Transverse colon (tissue), 4 donors: ENCODE measurements around a stretch of chr17.

- PRO-cap, result bidirectional peak, plus-strand start at chr17:17043250, minus-strand start at chr17:17043113; unidirectional peak, minus-strand start at chr17:17043404
- RAMPAGE, long total RNA, 4 experiments, result no peak in any of the 4 experiments
Measured at GRCh38 chr17:17042770-17043617, 737 bp downstream of the MPRIP start.

GRCh38 chr17:17084443-17084681, 42.1 kb downstream of the MPRIP start:
- PRO-cap, result unidirectional peak, minus-strand start at chr17:17084526
- RAMPAGE, long total RNA, 4 experiments, result no peak in any of the 4 experiments

- PRO-cap, result no peak
- RAMPAGE, long total RNA, 4 experiments, result no peak in any of the 4 experiments
Measured at GRCh38 chr17:17104456-17104924, 62.2 kb downstream of the MPRIP start.

- PRO-cap, result no peak
- RAMPAGE, long total RNA, 4 experiments, result no peak in any of the 4 experiments
Measured at GRCh38 chr17:17110313-17111085, 68.2 kb downstream of the MPRIP start.

GRCh38 chr17:17408360-17408853, 68.4 kb upstream of the MED9 start:
- PRO-cap, result no peak
- RAMPAGE, long total RNA, 4 experiments, result no peak in any of the 4 experiments

DNA sequence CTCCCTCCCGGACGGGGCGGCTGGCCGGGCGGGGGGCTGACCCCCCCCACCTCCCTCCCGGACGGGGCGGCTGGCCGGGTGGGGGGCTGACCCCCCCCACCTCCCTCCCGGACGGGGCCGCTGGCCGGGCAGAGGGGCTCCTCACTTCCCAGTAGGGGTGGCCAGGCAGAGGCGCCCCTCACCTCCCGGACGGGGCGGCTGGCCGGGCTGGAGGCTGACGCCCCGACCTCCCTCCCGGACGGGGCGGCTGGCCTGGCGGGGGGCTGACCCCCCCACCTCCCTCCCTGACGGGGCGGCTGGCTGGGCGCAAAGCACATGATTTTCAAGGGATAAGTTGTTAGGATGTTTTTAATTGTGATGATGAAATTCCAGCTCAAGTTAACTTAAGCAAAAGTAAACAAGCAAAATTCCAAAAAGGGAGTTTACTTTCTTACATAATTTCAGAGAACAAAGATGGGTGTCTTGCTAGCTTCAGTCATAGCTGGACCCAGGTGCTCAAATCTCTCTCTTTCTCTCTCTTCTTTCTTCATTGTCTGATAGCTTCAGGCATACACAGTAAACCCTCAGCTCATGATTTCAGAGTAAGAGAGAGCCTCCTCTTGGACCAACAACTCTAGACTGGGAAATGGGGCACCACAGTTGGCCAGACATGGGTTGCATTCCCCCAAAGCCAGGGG, 33.7 kb upstream of the MED9 start:
- PRO-cap, result no peak
- RAMPAGE, long total RNA, 4 experiments, result no peak in any of the 4 experiments

- PRO-cap, result no peak
- RAMPAGE, long total RNA, 4 experiments, result no peak in any of the 4 experiments
Measured at GRCh38 chr17:17538537-17539051, 42.4 kb upstream of the RASD1 start.

DNA sequence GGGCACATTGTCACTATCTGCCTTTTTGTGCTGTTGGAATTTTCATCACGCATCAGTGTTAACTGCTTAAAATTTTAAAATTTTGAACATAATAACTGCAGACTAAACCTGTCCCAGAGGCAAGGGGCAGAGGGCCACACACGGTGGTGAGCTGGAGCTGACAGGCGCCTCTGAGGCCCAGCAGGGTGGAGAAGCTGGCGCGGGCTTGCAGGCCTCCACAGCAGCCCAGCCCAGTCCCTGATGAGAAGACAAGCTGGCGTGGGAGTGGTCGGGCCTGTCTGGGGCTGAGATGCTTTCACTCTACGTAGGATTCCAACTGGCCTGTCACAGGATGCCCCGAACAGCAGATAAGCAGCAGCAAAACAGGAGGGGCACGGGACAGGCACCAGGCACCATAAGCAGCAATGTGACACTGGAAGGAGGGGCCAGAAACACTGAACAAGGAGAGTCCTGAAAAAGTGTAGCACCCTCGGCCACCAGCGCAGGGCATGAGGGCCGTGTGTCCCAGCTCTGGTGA, 40.2 kb downstream of the PEMT start:
- PRO-cap, result no peak
- RAMPAGE, long total RNA, 4 experiments, result no peak in any of the 4 experiments

DNA sequence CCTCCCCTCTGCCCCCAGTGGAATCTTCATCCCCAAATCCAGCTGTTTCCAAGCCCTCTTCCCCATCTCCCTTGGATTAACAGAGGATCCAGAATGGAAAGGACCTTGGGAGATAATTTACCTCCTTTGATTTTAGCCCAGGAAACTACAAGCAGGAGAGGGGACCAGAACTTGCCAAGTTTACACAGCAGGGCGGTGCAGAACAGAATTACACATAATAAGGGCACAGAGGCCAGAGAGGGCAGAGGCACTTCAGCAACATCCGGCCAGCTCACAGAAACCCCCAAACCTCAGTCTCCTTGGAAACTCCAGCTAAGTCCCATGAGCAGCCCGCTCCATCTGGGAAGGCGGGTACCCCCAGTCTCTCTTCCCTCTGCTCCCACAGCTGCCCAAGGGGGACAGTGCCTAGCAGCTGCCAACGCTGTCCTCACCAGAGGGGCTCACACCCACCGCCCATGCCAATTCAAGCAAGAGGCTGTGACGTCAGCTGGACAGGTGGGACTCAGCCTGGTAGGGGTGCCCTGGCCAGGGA, 27.1 kb downstream of the PEMT start:
- PRO-cap, result no peak
- RAMPAGE, long total RNA, 4 experiments, result no peak in any of the 4 experiments

DNA sequence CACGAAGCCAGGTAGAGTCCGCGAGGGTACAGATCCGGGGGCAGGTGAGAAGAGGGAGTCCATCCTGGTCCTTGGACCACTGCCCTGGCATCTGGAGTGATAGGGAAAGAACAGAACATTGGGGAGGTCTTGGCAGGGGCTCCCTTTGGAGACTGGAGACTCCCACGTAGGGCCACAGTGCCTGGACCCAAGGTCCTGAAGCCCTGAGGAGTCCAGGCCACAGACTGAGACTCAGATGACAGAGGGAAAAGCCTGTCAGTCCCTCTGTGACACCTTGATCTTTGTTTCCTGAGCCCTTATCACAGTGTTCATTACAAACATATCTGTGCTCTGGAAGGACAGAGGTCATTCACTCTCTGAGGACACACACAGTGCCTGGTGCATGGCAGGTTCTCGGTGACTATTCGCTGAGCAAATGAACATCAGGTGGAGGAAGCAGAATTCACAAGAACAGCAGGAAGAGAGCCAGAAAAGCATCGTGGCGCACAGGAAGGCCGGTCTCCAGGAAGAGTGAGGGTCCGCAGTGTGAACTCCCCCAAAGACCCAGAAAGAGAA, 20.6 kb downstream of the PEMT start:
- PRO-cap, result no peak
- RAMPAGE, long total RNA, 4 experiments, result no peak in any of the 4 experiments

DNA sequence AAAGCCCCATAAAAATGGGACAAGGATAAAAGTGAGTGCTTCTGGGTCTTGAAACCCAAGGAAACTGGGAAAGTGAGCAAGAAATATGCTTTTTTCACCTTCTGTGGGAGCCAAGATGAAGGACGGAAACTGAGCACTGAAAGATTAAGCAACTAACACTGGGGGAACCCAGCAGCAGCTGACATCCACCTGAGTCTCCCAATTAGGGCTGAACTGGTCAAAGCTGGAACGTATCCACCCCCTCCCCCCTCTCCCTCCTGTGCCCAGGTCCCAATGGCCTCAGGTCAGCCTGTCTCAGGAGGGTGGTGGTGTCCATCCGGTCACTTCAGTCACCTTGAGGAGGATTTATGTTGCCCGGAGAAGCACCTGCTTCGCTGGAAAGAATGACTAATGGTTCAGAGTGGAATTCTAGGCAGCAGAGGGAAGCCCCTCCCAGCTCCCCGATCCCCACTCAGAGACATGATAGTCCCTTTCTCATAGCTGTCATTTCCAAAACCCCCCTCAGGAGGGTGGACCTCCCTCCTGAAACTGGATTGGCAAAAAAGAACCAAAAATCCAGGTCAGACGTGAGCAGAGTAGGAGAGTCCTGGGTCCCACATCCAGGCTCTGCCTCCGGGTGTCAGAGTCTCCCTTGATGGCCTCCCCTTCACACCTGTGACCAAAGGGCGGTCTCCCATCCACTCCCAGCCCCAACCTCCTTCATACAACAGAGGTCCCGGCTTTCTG, 9.9 kb downstream of the PEMT start:
- PRO-cap, result no peak
- RAMPAGE, long total RNA, 4 experiments, result no peak in any of the 4 experiments

- PRO-cap, result no peak
- RAMPAGE, long total RNA, 4 experiments, result no peak in any of the 4 experiments
Measured at GRCh38 chr17:17592820-17593398, 1.4 kb upstream of the PEMT start.

DNA sequence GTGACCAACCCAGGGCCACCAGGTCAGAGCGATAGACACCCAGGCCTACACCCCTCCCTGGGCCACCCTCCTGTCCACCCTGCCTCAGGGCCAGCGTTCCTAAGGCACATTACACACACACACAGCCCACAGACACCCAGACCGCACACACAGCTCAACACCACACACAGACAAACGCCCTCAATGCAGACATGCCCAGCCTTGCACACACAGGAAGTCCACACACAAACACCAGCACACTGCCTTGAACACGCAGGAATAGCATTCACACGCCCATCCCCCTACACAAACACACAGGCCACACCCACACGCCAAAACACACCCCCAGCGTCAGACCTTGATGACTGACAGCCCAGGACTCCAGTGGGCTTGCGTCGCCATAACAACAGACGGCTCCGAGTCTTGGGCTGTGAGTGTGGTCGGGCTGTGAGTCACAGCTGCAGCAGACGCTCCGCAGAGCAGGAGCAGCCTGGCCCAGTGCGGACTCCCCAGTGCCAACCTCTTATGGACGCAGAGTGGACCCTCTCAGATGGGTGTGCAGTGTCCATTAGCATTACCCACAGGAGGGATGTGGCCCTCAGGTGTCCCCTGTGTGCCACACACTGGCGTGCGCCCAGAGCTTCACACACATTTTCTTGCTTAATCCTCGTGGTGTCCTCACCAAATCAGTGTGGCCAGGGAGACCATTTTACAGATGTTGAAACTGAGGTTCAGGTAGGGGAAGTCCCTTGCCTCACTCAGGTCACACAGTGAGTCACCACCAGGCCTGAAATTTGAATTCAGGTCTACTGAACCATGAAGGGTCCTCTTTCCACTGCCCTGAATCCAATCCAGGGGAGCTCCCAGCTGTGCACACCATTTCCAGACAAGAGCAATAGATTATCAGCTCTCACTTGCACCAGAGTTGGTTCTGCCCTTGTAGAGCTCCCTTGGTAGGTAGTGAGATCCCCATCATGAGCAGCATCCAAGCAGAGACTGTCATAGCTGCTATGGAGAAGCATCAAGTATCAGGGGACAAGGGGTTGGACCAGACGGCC, 17.8 kb upstream of the RAI1 start:
- PRO-cap, result unidirectional peak, plus-strand start at position 434 of the sequence
- RAMPAGE, long total RNA, 4 experiments, result no peak in any of the 4 experiments

- PRO-cap, result no peak
- RAMPAGE, long total RNA, 4 experiments, result start-site peak on the plus strand in 1 of 4 experiments, at chr17:17693490-17693569 at its widest, 8 reads per replicate
Measured at GRCh38 chr17:17693037-17694235, 12.2 kb downstream of the RAI1 start.

GRCh38 chr17:17724395-17725537, 43.5 kb downstream of the RAI1 start:
- PRO-cap, result no peak
- RAMPAGE, long total RNA, 4 experiments, result start-site peak on the plus strand in 1 of 4 experiments, at chr17:17724288-17725365 at its widest, 5 to 6 reads per replicate

DNA sequence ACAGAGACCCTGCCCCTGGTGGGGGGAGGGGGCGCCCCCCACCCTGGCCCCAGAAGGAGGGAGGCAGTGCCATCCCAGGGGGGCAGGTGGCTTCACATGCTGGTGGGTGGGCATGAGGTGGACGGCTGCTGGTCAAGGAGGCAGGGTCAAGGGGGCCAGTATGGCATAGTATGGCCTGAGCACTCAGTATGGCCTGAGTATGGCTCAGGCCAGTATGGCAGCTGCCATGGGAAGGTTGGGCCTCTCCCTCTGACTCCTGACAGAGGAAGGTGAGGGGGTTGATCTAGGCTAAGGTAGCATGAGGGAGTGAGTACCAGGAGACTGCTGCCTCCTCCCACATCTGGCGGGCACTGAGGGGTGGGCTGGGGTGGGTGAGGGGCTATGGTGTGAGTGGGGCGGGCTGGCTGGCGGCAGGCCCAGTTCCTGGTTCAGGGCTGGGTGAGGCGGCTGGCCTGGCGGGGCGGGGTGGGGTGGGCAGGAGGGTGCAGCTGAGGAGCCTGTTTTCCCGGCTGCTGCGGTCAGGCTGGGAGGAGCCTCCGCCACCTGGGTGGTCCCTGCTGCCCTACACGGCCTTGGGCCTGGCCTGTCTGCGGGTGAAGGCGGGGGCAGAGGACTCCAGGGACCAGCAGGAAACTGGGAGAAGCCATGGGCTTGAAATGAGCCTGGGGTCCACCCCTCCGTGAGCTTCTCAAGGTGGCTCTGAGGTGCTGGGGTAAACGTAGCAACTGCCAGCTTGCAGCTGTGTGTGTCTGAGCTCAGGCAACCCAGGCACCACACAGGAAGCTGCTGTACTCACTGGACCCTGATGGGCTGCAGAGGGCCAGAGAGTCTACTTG, 56.9 kb downstream of the RAI1 start:
- PRO-cap, result no peak
- RAMPAGE, long total RNA, 4 experiments, result no peak in any of the 4 experiments

DNA sequence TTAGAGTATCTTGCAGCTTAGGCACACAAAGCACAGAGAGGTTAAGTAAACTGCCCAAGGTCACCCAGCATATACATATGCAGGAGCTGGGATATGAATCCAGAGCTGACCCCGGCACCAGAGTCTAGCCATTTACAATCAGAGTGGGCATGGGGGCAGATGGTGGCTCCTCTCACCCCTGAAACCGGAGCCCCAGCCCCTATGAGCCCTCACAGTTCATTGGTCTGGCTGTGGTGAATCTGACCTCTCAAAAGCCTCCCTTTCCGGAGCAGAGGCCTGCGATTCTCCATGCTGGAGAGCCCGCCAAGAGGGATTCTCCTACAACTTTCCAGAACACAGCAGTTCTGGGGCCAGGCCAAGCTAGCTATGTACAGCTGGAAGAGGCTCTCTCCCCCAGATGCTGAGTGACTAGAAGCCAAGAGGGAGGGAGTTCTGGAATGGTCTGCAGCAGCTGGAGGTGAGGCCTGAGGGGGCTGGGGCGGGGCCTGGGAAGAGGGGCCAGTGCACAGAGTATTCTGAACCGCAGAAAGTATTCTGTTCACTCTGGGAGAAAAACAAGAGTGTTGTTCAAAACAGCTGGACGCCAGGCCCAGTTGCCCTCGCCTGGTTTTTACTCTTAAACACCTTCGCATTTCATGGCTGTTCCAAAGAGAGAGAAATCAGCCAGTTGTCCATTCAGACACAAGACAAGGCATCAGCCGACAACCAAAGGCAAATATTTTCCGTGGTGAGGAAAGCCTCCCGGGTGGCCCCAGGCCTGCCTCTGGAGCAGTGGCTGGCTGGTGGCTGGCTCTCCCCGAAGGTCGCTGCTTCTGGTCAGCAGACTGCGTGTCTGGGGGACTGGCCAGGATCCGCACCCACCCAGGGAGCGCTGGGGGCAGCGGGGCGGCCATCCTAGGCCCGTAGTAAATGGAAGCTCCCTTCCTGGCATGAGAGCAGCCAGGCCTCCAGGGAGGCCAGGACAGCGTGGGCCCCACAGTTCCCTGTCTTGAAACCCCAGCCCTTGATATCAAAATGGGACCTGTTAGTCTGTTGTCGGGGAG, 58.0 kb downstream of the SREBF1 start:
- PRO-cap, result no peak
- RAMPAGE, long total RNA, 4 experiments, result no peak in any of the 4 experiments

GRCh38 chr17:17955256-17955756, 16.9 kb downstream of the TOM1L2 start:
- PRO-cap, result no peak
- RAMPAGE, long total RNA, 4 experiments, result start-site peak on the minus strand in 1 of 4 experiments, at chr17:17955391-17955598 at its widest, 5 reads per replicate

DNA sequence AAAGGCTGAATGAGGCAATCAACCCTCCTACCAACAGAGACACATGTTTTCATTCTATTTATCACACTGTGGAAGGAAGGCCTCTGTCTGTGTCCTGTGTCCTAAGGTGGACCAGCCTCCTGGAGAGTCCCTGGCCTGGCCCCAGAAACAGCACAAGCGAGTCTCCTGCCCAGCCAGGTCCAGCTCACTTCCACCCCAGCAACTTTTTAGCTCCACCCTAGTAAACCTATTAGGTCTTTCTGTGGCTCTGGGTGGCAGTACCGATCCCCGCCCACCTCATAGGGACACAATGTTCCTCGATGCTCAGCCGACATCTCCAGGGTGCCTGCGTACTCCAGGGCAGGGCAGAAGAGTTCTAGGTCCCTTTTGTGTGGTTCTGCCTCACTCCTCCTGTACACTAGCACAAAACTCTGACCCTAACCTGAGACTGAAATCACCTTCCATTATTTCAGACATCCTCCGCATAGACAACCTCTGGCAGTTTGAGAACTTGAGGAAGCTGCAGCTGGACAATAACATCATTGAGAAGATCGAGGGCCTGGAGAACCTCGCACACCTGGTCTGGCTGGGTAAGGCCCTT, 10.8 kb downstream of the DRC3 start:
- PRO-cap, result no peak
- RAMPAGE, long total RNA, 4 experiments, result no peak in any of the 4 experiments

- PRO-cap, result no peak
- RAMPAGE, long total RNA, 4 experiments, result start-site peak on the plus strand in 2 of 4 experiments, at chr17:18067551-18067741 at its widest, 5 to 9 reads per replicate
Measured at GRCh38 chr17:18067179-18067748, 20.5 kb upstream of the DRG2 start.